ENCODE measurements around a stretch of chr10.

GRCh38 chr10:20995820-20996308 is 98.8 kb upstream of the NEBL start:
- PRO-cap: no peak

DNA sequence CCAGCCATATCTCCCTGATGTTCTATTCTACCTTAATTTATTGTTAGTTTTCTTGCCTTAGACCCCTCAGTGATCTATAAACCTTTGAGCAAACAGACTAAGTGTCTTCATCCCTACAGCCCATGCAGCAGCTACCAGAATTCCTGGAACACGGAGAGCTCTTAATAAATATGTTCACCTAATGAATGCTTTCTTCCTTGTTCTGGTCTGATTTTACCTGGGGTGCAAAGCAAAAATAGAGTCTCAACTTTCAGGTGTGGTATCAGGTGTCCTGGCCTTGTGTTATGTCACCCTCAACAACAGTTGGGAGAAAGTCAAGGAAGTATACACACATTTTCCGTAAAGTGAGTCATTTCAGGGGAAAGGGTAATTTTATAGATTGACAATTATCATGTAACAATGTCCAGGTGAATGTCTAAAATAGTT is 287.6 kb downstream of the SKIDA1 start:
- PRO-cap: no peak

DNA sequence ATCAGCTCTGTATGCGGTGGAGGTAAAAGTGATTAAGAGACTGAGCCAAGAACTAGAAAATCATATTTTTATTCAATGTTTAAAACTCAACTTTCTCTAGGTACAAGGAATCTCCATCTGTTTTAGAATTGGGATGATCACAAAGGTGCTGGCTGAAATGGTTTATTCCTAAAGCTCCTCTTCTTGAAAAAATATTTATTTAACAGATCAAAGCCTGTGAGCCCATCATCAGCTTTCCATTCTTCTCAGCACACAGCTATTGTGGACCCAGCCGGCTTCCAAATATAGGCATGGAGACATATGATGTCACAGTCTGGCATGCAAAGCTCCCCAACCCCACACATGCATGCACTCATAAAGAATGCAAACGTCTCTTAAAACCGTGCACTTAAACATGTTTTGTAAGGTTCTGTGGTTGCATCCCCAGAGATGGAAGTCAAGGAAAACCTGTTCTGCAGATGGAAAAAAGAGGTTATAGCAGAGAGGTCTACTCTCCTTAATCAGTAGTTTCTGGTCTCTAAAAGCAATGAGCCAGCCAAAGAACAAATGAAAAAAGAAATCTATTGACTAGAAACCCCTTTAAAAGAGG is 125.9 kb downstream of the SKIDA1 start:
- PRO-cap: no peak

DNA sequence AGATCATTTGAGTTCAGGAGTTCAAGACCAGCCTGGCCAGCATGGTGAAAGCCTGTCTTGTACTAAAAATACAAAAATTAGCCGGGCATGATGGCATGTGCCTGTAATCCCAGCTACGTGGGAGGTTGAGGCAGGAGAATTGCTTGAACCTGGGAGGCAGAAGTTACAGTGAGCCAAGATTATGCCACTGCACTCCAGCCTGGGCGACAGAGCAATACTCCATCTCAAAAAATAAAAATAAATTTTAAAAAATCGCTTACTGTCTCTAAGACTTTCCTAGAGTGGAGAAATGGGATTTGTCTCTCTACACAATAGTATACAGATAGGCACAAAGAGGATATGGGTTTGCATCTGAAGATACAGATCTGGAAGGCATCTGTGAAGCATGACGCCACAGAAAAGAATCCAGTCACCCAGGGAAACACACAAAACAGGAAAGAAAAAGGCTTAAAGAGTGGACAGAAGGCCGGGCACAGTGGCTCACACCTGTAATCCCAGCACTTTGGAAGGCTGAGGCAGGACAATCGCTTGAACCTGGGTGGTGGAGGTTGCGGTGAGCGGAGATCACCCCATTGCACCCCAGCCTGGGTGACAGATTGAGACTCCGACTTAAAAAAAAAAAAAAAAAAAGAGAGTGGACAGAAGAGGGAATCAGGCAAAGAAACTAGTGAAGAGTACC is 61.4 kb downstream of the SKIDA1 start:
- PRO-cap: no peak

- PRO-cap: unidirectional peak, minus-strand start at chr10:21520417
Measured at GRCh38 chr10:21519759-21520667, 5.5 kb downstream of the SKIDA1 start.

GRCh38 chr10:21533250-21533869 is 672 bp upstream of the MLLT10 start:
- PRO-cap: no peak

- PRO-cap: no peak
Measured at GRCh38 chr10:21798397-21799059, 205.0 kb downstream of the DNAJC1 start.

DNA sequence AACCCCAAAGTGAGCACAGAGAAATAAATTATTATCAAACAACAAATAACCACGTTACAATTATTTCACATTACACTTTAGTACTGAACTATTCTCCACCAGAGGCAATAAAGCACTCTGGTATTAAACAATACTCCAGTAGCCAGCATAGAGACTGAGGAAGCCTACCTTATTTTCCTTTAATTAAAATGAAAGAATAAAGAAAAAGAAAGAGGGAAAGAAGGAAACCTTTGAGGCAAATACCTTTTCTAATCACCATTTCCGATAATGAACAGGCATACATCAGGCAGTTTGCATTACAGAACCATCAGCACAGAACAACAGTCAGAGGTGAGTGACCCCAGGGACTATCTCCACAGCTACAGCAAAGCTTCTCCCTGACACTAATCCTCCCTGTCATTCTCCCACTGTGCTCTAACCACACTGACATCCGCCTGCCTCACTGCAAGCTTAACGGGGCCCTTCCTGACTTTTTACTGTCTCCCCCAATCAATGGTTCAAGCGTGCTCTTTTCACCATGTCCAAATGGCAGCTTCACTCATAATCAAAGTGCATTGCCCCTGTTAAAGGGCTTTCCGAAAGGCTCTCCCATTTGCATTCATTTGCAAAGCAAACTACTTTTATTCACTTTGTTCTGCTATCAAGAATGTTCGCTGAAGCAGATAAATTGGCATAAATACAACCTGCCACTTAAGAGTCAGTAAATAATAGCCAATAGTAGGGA is 196.4 kb downstream of the DNAJC1 start:
- PRO-cap: no peak

DNA sequence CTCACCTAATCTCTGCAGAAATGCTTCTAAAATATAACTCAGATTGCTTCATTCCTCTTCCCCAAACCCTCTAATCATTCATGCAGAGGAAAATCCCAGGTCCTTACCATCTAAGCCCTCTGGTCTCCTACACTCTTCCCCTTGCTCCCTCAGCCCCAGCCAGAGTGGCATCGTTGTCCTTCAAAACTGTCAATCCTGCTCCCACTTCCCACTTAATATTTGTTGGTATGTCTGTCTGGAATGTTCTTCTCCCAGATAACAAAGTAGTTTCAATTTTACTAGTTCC is 27.5 kb upstream of the DNAJC1 start:
- PRO-cap: unidirectional peak, minus-strand start at position 185 of the sequence

DNA sequence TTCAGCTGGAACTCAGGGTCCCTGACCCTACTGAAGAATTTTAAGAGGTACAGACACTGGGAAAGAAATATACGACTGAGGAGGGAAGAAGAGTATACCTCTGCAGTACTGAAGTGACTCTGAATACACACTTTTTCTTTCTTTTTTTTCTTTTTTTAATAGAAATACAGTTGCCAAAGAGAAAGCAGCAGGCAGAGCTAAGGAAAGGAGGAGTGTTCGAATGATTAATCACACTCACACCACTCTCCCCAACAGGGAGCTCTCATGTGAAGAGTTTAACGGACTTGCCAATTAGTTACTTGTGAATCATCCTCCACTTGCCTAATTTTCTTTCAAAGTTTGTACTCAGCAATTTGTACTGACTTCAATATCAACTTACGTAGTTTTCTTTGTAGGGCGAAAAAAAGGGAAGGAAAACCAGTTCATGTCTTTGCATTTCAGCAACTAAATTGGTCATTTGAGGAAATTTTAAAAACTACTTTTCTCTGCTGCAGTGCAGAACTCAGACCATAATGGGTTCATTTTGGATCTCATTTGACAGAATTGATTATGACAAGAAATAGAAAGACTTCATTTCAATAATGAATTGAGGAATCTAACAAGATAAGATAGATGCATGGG is 109.2 kb downstream of the PIP4K2A start:
- PRO-cap: no peak

DNA sequence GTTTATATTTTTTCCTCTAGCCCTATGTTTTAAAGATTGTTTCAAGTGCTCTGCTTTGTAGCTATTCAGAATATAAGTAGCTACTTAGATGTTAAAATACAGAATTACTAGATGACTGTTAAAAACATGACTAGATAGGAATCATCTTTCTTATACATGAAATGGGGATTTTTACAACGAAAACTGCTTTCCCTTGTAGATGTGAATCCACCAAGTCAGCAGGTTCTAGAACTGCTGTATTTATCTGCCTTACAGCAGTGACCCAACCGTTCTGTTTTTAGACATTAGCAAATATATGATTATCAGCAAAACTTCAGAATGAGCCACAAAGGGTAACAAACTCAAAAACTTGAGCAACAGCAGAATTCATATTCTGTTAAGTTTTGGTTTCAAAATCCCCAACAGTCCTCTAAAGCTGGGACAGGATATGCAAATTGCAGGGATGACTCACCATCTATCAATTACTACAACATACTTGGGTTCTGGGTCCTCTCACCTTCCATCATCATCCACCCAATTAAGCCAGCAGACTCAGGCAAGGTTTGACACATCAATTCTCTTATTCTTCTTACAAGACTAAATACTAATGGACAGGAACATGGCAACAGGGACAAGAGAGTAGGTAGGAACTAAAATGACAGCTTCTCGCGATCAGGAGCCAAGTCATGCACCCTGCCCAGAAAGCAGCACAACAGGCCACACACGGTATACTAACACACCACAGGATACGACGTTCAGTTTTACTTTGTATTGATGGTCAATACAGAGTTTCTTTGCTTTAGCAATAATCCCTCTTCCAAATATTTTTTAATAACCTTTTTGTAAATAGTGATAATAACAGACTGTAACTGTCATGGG is 83.8 kb downstream of the PIP4K2A start:
- PRO-cap: no peak

- PRO-cap: no peak
Measured at GRCh38 chr10:22649314-22649961, 64.9 kb downstream of the PIP4K2A start.

DNA sequence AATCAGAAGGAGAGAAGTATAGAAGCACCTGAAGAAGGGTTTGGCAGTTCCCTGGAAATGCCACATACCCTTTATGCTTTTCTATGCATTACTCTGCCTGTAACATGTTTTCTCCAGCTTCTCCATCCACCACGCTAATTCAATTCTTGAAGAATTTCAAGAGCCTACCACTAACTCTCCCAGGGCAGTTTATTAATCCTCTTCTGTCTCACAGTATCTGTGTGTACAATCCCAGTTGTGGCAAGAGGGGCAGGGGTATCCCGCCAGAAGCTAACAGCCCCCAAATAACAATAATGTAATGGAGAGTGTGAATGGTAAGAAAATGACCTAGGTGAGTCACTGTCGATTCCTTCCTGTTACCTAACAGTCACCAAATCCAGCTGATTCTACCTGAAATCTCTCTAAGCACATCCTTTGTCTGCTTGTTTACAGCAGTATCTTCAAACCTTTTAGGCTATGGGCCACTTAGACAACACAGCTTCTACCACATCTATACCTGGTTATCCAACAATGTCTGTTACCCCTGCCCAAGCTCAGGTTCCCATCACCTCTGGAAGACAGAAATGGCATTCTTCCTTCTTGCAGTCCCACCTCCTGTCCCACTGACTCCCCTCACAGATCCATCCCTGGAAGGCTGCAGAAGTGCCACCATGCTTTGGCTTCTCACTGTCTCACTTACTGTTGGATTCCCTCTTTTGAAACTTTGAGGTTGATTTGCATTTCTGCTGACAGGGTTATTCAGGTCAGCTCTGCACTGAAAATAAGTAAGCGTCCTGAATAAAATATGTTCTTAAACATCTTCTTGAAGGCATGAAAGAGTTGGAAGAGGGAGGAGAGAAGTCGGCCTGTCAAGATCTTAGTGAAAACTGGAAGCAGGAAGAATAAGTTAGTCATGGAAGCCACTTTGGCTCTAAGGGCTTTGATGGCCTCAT is 13.2 kb downstream of the PIP4K2A start:
- PRO-cap: no peak

DNA sequence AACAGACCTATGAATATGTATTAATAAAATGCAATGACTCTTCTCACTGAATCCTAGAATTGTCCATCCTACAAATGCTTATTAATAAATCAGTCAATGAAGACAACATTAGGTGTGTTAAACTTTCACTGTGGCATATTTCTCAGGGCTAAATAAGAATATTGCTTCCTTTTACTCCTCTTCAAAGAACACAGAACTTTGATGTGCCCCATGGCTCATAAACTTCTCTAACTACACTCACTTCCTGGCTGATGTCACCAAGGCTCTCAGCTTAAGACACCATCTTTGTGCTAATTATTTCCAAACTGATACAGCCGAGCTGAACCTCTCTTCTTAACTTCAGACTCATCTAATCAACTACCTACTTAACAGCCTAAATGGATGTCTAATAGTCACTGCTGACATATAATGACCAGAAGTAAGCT is 3.7 kb downstream of the C10orf67 start:
- PRO-cap: no peak

DNA sequence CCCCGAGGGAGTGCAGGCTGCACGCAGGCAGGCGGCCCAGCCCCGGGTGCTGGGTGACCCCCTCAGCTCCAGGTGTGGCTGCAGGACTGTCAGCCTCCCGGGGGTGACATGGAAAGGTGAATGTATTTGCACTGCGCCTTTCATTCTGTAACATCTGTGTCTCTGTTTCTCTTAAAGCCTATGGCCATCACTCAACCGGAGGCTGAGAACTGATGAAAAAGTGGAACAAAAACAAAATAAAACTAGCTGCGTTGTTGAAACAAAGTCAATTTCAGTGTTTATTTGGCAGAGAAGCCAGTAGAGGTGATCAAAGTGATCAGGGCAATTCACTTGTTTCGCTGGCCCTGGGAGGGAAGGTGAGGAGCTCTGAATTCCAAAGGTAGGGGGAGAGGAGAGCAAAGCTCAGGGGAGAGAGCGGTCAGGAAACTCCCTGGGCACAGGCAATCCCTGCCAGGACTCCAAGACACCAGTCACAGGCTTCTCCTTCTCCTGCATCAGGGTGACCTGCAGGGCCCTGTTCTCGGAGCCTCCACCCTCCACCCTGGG is 6.9 kb upstream of the KIAA1217 start:
- PRO-cap: no peak

GRCh38 chr10:24251248-24252171 is 42.6 kb downstream of the KIAA1217 start:
- PRO-cap: no peak

- PRO-cap: no peak
Measured at GRCh38 chr10:24664939-24665657, 58.6 kb downstream of the ARHGAP21 start.

DNA sequence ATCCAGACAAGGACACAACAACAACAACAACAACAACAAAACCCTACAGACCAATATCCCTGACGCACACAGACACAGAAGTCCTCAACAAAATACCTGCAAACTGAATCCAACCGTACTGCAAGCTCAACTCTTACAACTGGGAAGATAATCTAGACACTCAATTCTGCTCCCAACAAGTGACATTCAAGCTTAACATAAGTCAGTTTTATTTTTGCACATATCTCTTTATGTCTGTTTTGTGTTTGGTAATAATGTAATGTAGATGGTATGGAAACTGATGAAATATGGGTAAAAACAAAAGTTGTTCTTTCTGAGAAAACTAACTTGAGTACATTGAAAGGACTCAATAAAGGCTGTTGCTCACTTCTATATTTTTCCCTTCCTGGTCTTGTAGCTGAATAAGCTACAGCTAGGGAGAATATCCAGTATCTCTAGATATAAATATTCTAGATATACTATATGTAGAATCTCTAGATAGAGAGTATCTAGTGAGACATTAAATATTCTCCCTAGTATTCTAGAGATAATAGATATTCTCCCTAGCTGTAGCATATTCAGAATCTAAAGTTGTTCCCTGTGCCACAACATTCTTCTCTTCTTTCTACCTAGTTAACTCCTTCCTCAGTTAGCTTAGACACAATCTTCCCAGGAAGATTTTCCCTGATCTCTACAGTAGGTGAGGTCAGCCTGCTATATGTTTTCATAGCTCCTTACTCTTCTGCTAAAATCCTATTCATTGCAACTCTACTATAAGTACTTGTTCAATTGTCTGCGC is 13.7 kb downstream of the ARHGAP21 start:
- PRO-cap: no peak

- PRO-cap: unidirectional peak, plus-strand start at chr10:24951713; unidirectional peak, plus-strand start at chr10:24951939
Measured at GRCh38 chr10:24951113-24952087, 1.0 kb downstream of the PRTFDC1 start.

DNA sequence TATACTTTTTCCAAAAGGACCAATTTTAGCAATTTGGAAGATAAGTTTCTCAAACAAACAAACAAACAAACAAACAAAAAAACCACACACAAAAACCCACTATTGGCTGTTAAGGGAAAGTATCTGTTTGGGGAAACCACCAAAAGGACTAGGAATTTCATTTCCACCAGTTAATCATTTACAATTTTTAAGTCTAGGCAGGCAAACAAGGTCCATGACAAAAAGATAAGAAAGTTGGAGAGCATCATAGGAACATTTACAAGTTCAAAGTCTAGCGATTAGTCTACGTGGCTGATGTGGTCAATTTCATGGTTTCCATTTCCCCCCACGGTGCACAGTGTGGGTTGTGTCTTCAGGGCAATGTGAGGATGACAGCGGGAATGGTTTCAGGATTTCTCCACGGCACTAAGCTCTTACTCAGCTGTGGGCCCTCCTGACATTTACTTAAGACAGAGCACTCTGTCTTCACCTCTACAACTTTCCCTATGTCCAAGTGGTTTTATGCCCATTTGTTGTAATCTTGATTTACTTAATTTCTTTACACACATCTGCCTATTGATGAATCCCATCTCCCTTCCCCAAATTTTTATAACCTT is 62.6 kb downstream of the THNSL1 start:
- PRO-cap: no peak

All from cardiac septum (tissue), 1 donor.